Measurements from ENCODE around the genes PTPN2 and CEP192.

GRCh38 chr18:11980173-11980973, 934 bp upstream of the IMPA2 start:
- CAGE, long polyA plus RNA = no peak
- RRBS = 2% methylated on average over 26 of the region's 68 CpGs

- CAGE, long polyA plus RNA = no peak
- RRBS = no CpG with 5 or more reads among the region's 17 CpGs
These were observed 28.4 kb downstream of the IMPA2 start for GRCh38 chr18:12009403-12010435.

DNA sequence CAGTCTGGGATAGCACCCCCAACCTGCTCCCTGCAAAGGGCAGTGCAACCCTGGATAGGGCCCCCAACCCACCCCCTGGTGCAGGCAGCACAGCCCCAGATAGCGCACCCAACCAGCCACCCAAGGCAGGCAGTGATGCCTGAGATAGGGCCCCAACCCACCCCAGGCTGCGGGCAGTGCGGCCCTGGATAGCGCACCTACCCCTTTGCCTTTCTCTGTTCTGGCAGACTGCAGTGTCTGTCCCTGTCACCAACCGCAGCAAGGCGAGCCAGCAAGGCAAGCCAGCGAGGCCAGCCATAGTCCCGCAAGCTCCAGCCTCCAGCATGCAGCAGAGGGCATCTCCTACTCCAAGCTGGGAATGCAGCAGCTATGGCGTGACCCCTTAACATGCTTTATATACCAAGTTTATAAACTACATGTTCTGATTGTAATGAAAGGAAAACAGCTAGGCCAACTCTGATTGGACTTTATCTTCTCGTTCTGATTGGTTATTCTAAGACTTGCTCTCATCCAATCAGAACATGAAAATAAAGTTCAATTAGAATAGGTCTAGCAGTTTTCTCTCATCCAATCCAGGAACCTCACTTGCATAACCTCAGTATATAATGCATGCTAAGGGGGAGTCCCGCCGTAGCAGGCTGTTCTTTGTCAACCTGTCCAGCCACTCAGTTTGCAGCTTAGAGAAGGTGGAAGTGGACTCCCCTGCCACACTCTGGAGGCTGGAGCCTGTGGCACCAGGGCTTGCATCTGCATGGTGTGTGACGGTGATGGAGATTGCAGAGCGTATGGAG, 34.0 kb upstream of the ANKRD62 start:
- CAGE, long polyA plus RNA = no peak
- RRBS = no CpG with 5 or more reads among the region's 14 CpGs

DNA sequence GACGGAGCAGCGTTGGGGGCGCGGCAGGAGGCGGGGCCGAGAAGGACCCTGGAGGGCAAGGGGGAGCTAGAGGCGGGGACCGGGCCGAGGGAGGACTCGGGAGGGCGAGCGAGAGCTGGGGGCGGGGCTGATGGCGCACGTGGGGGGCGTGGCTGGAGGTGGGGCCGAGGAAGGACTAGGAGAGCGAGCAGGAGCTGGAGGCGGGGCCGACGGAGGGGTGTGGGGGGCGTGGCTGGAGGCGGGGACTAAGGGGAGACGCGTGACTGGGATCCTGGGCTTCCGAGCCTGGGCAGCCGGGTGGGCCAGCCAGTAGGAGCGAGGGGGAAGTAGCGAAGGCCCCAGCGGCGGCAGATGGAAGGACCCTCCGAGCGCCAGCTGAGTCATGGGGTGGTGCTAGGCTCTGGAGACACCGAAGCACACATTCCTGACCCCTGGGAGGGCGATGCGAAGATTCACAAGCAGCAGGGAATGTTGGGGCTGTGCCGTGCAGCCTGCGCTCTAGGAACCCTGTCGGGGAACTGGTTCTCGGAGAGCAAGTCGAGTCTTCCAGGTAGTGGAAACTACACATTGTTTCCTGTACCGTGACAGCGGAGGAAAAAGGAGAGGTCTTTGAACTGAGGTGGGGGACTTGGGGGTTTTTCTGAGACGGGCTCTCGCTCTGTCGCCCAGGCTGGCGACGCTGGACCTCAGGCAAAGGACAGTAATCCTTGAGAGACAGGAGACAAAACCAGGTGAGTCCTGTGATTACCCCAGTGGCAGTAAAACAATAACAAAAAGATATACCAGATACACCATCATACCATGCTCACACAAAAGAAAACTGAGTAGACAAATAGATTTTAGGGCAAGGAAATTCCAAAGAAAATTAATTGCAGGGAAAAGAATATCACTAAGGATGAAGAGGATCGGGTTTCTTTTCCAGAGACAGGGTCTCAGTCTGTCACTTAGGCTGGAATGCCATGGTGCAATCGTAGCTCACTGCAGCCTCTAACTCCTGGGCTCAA, 643 bp upstream of the AFG3L2 start:
- CAGE, long polyA plus RNA = no peak
- RRBS = under 1% methylated on average over 5 of the region's 50 CpGs

GRCh38 chr18:12640557-12641167, 17.2 kb downstream of the SPIRE1 start:
- CAGE, long polyA plus RNA = no peak
- RRBS = no CpG with 5 or more reads among the region's 10 CpGs

GRCh38 chr18:12720323-12720866, 17.6 kb downstream of the PSMG2 start:
- CAGE, long polyA plus RNA = no peak
- RRBS = 86% methylated on average over 1 of the region's 7 CpGs

DNA sequence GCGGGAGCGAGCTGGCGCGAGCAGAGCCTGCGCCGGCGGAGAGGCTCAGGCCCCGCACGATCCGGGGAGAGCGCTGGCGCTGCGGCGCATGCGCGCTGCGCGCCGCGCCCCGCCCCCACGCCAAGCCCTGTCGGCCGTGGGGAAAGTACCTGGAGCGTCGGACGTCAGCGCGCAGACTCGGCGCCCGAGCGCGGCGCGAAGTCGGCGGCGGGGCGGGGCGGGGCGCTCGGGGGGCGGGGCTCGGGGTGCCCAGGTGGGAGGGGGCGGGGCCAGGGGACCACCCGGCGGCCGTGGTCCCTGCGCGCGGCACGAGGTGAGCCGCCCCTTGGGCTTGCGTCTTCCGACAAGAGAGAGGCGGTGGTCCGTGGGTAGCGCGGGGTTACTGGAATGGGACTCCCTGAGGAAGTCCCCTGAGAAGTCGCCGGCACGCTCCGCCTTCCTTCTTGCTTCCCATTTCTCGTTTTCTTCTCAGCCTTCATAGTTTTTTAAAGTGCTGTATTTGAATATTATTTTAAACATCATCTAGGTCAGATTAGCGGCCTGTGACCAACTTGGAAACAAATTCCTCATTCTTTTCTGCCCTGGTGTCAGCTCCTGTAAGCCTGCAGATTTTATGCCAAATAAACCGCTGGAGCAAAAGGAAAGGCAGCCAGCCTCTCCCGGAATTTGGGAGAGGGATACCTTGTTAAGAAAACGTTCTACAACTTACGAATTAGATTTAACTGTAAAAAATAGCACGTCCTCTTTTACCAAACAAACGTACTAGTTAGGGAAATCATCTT, at the start of gene PTPN2:
PTPN2 (minus strand) TSS at position 92 of the 782 bp plus-strand sequence.
- CAGE, long polyA plus RNA = no peak
- RRBS = no CpG with 5 or more reads among the region's 72 CpGs

- CAGE, long polyA plus RNA = no peak
- RRBS = 1% methylated on average over 10 of the region's 64 CpGs
These were observed at the start of gene CEP192 for GRCh38 chr18:12991202-12992298. Gene CEP192 (plus strand): TSS chr18:12991362.

DNA sequence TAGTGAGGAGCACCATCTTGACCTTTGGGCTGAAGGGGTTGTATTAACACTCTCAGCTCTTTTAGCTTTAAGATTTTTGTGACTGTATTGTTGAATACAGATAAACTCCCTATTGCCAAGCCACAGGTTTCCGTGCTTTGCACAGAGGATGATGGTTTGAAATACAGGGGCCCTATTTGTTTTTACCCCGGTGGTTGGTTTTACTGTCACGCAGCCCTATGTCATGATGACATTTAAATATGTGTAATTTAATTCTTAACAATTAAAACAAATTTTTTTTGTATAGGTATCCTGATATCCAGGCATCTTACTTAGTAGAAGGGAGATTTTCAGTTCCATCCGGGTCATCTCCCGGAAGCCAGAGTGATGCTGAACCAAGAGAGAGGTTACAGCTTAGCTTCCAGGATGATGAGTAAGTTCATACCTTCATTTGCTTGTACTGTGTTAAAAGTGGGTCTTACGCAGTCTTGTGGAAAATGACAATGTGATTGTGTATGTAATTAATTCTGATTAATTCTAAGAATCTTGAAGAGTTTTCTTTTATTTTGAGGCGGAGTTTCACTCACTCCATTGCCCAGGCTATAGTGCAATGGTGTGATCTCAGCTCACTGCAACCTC, 10.1 kb downstream of the CEP192 start:
- CAGE, long polyA plus RNA = no peak
- RRBS = 90% methylated on average over 3 of the region's 7 CpGs

DNA sequence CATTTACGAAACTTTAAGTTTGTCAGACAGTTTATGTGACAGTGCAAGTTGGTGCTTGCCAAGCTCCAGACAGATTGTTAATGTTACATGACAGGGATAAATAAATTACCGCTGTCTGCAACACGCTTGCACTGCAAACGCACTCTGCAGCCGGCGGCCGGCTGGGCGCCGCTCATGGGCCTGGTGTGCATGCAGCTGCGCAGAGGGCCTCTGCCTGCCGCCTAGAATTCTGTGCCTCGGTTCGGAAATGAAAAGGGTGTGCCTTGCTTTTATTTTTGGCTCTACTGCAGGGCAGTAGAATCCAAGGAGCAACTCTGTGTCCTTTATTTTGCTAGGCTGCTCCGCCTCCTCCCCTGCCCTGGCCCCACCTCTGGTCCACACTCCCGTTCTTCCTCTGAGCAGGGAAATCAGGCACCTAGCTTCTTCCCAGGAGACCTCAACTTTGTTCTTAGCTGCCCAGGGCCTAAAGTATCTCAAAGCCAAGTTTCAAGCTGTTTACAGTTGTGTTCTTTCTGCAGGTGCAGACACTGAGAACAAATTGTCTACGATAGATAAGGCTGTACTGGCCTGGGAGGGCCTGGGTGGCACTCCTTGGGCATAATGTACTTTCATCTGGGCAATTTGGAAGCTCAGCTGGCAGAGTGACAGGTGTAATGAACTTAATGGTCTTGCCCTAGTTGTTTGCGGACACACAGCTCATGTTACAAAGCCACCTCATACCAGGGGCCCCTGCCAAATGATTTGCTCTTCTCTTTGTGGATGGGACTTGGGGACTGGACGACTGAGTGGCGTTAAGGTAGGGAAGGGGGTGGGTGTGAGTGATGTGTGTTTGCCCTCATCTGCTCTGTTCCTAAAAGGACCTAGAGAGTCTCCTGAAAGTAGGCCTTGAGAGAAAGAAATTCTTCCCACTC, 4.1 kb downstream of the LDLRAD4 start:
- CAGE, long polyA plus RNA = no peak
- RRBS = no CpG with 5 or more reads among the region's 19 CpGs

DNA sequence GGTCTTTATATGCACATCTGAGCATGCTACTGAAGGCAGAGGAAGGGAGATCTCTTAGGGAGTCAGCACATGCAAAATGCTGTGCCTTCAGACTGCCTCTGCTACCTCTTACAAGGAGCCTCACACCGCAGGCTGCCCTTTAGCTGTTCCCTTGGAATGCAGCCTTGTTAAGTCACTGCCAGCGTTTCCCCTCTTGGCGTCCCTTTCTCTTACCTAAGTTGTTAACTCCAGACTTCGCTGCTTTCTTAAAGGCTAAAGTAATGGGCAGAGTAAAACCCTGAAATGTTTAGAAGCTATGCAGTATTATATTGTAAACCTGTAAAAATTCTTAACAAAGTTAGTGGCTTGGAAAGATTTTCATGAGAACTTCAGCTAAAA, 49.8 kb downstream of the LDLRAD4 start:
- CAGE, long polyA plus RNA = no peak
- RRBS = no CpG with 5 or more reads among the region's 4 CpGs

DNA sequence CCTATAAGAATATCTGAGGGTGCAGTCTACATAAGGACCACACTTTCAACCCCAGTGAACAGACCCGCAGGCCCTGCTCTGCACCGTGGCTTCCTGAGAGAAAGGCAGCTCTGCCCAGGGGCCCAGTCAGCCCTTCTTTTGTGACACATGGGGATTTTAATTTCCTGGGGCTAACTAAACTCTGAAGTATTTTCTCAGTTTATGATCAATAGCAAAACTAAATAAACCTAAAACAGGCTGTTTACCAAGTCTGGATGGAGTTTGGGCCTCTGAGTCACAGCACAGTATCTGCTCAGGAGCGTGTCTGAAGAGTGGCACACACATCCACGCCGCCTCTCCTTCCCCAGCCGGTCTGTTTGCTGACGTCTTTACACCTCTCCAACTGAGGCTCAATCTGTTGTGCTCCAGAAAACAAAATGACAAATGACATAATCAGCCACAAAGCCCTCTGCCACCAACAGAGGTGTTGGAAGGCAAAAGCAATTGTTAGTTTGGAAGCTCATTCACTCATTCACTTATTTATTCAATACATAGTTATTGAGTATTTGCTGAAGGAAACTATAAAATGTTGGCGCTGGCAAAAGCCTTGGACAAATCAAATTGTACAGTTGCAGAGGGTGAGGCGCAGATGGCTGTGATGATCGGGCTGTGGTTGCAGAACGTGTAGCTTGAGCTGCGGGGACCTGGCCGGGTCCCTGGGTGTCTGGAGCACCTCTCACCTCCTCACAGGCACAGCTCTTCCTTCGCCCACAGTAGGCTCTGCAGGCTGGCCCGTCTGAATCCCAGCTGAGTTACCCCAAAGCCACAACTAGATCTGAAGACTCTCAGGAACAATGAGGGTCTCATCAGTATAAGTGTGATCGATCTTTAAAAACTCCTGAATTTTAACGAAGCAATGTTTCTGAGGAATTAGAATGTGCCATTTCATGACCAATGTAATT, 72.5 kb downstream of the LDLRAD4 start:
- CAGE, long polyA plus RNA = no peak
- RRBS = no CpG with 5 or more reads among the region's 17 CpGs

- CAGE, long polyA plus RNA = no peak
- RRBS = no CpG with 5 or more reads among the region's 22 CpGs
These were observed 94.7 kb downstream of the LDLRAD4 start for GRCh38 chr18:13313033-13313851.

DNA sequence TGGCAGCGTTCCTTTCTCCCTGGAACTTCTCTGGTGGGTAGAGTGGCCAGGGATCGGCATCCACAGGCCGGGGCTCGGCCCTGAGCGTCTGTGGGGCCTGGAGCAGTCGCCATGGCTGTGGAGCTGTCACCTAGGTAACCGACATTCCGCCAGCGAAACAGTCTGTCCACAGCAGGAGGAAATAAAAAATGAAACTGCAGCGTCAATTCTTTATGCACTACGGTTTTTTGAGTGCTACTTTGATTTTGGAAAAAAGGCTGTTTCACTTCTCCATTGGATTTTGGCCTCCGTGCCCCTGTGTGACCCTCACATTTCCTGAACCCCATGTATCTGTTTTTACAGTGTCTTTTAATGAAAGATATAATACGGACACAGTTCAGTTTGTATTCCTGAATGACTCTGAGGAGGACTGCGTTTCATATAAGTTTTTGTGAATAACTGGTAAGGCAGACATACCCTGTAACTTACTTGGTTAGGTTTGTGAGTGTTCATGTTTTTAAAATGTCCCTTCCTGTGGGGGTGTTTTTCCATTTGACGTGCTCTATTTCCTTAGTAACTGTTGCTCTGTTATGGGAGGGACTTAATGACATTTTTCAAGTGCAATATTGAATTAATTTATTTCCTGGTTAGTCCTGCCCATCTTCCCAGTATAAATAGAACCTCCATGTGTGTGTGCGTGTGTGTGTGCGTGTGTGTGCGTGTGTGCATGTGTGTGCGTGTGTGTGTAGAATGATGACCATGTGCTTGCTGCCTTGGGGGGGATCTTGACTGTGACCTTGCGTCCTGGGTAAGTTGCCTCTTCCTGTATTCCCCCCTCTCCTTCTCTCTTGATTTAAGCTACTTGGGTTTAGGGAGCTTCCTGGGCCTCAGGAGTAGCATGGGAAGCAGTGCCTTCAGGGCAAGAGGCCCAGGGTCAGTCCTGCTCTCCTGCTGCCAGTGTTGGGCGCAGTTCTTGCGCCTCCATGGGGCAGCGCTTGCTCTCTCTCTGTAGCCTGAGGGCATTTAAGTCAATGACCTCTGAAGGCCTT, 163.7 kb downstream of the LDLRAD4 start:
- CAGE, long polyA plus RNA = no peak
- RRBS = no CpG with 5 or more reads among the region's 23 CpGs

GRCh38 chr18:13399973-13400474, 181.5 kb downstream of the LDLRAD4 start:
- CAGE, long polyA plus RNA = no peak
- RRBS = no CpG with 5 or more reads among the region's 10 CpGs

GRCh38 chr18:13421162-13421747, 202.7 kb downstream of the LDLRAD4 start:
- CAGE, long polyA plus RNA = no peak
- RRBS = no CpG with 5 or more reads among the region's 13 CpGs

GRCh38 chr18:13447269-13448483, 229.1 kb downstream of the LDLRAD4 start:
- CAGE, long polyA plus RNA = no peak
- RRBS = 24% methylated on average over 2 of the region's 35 CpGs

GRCh38 chr18:13490769-13491728, 235.3 kb downstream of the FAM210A start:
- CAGE, long polyA plus RNA = no peak
- RRBS = 80% methylated on average over 4 of the region's 16 CpGs

- CAGE, long polyA plus RNA = no peak
- RRBS = no CpG with 5 or more reads among the region's 12 CpGs
These were observed 177.0 kb downstream of the FAM210A start for GRCh38 chr18:13549022-13550092.

GRCh38 chr18:13579377-13579681, 147.0 kb downstream of the FAM210A start:
- CAGE, long polyA plus RNA = no peak

All from BJ (cell line).